Mesenchymal stem cell of the bone marrow (primary cell): ENCODE data around the gene GHRH.

DNA sequence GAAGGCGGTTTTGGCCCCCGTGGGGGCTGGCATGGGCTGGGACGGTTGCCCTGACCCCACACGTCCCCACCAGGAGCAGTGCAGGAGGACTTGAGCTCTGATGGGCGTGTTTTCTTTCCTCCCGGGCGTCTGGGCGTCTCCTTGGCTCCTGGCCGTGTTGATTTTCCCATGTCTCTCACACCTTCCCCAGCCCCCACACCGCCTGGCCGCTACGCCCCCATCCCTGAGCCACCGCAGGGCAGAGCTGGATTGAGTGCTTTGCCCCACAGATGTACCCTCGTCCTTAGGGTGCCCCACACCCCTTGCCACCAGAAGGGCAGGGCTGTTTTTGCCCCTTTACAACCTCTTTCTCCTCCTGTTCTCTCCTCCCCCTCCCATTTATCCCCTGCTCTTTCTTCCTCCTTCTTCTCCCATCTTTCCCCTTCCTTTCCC, 1.4 kb upstream of the SOGA1 start:
- CAGE, long polyA plus RNA = no peak

GRCh38 chr20:36923694-36924317, 27.7 kb downstream of the SAMHD1 start:
- CAGE, long polyA plus RNA = no peak

DNA sequence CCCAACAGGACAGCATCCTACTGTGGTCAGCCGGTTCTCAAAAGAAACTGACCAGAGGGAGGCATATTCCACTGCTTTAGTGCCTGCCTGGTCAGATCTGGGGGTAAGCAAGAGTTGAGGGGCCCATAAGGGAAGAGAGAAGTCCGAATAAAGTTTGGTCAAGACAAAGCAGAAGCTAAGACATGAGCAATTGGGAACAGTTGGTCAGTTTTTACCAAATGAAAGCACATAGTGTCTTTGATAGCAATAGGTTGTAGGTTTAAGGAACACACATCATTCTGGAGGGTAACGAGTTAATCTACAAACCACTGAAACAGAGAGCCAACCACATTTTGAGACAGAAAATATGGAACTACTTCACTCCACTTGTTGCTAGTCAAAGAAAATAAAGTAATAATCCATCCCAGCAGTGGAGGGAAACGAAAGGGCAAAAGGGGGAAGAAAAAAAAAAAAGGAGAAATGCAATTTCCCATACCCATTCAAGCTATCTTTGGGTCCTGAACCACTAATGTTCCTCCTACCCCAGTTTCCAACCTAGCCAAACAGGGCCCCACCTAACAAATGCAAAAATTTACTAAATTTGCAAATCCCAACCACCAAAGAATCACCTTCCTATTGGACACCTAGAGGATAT, 1.5 kb downstream of the SAMHD1 start:
- CAGE, long polyA plus RNA = no peak

DNA sequence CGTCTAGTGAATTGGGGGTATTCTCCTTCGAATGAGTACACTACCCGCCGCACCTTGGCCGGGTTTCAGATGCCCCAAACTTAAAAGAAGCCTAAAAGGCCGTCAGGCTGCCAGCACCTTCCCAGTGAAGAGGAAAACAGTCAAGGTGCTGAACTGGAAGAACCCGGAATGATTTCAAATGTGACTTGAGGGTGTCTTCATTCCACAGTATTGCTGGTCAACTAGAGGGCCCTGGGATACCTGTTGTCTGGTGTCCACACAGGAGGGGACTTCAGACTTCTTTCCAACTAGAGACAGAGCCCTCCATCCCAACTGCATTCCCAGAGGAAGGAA, 446 bp upstream of the SAMHD1 start:
- CAGE, long polyA plus RNA = no peak

- CAGE, long polyA plus RNA = no peak
Measured at GRCh38 chr20:37179927-37180492, 880 bp downstream of the RPN2 start.

GRCh38 chr20:37261585-37262106, at the start of gene GHRH:
TSS of gene GHRH (minus strand) at chr20:37261814.
- CAGE, long polyA plus RNA = no peak

DNA sequence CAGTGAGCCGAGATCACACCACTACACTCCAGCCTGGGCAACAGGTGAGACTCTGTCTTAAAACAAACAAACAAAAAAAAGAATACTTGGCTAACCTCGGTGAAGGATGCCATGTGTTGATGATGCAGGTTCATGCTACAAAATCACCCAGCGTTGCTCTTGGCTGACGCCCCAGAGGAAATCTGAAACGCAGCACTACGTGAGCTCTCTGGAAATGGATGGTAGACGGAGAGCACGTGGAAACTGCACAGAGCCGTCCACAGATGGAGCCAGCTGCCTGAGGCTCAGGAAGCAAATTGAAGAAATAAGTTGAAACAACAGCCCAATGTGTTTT, 12.9 kb upstream of the MANBAL start:
- CAGE, long polyA plus RNA = no peak

GRCh38 chr20:37315980-37316129, 26.4 kb downstream of the MANBAL start:
- CAGE, long polyA plus RNA = no peak

- CAGE, long polyA plus RNA = no peak
Measured at GRCh38 chr20:37378606-37379620, 33.0 kb downstream of the SRC start.

GRCh38 chr20:37393407-37394271, 47.7 kb downstream of the SRC start:
- CAGE, long polyA plus RNA = no peak

DNA sequence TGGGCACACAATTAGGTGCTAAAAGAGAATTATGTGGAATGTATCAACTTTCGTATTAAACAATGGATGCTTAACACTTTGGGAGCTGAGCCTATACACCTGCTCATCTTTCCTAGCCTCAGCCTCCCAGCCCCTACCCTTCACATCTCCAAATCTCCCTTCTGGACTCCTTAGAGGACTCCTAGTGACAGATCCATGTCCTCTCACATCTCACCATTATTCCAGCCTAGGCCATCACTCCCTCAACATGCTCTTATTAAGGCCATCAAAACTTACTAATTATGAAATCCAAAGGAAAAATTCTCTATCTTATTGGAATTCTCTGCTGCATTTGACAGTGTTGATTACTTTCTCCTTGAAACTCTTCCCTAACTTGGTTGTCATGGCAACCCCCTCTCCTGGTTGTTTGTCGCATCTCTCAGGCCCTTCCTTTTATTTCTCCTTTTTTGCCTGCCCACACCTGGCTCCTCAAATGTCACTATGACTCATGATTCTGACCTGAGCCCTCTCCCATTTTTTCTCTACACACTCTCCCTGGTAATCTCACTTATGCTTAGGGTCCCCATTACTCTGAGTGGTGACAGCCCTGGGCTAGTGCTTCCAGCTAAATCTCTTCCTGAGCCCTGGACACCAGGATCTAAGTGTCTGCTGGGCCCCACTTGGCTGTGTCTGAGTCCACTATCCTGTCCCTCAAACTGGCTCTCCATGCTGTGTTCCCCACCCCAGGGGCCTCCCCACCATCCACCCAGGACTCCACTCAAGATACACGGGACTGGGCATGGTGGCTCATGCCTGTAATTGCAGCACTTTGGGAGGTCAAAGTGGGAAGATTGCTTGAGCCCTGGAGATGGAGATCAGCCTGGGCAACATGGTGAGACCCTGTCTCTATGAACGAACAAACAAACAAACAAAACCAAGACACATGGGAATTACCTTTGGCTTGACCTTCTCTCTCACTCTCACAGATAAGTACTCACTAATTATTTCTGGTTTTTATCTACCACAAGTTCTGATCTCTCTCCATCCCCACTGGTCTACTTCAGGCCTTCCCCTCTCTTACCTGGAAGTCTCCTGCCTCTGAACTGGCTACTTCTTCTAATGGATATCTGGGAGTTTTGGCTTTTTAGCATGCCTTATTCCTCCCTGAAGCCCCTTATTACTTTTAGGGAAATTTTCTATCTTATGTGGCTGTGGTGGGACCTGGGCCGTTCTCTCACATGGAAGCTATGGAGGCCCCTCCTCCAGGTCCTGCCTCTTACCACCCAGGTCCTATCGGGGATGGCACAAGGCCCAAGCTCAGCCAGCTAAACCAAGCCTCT, 16.5 kb upstream of the NNAT start:
- CAGE, long polyA plus RNA = no peak

DNA sequence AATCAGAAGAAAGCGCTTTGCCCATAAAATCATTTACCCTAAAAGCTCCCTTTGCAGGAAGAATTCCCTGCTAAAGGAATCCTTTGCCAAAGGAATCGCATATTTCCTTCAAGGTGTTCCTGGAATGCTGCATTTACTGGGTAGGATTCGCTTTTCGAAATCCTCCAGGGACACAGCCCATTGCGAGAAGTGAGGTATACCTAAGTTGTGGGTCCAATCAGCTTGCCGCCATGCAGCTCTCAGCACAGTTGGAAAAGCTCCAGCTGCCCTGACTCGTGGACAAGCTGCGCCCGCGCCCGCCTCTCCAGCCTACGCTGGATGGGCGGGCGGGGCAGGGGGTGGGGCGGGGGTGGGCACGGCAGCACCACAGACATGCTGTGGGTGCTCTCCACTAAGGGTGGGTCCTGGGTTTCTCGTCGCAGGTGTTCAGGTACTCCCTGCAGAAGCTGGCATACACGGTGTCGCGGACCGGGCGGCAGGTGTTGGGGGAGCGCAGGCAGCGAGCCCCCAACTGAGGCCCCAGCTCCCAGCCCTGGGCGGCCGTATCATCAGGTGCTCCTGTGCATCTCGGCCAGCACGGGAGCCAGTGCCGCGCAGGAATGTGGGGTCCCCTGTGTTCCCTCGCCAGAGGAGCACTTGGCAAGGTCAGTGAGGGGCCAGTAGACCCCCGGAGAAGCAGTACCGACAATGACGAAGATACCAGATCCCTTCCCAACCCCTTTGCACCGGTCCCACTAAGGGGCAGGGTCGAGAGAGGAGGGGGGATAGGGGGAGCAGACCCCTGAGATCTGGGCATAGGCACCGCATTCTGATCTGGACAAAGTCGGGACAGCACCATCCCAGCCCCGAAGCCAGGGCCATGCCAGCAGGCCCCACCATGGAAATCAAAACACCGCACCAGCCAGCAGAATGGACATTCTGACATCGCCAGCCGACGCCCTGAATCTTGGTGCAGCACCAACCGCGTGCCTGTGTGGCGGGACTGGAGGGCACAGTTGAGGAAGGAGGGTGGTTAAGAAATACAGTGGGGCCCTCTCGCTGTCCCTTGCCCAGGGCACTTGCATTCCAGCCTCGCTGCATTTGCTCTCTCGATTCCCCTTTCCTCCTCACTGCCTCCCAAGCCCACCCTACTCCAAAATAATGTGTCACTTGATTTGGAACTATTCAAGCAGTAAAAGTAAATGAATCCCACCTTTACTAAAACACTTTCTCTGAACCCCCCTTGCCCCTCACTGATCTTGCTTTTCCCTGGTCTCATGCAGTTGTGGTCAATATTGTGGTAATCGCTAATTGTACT, 1.6 kb downstream of the NNAT start:
- CAGE, long polyA plus RNA = no peak

- CAGE, long polyA plus RNA = no peak
Measured at GRCh38 chr20:37983965-37984644, 49.2 kb downstream of the TTI1 start.

DNA sequence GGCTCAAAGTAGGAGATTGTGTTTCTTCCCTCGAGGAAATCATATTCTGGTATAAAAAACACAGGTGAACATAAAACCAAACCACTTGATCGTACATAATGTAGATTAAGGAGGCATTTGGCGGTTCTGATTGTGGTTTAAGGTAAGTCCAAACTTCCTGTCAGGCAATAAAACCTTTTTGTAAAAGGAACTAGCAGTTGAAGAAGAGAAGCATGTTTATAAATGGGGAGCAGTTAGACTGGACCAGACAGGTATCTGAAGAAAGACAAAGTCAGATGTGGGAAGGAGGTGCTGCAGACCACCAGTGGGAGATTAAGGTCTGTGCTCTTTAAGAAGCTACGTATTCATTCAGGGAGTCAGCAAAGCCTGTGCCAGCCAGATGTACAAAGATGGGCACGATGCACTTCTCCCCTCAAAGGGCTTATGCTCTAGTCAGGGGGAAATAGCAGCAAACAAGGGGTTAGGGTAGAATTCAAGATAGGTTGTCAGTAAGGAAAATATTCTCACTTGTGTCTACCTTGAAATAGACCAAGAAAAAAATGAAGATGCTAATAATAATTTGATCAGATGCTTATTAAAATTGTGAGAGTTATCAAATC, 35.8 kb downstream of the RPRD1B start:
- CAGE, long polyA plus RNA = no peak

- CAGE, long polyA plus RNA = no peak
Measured at GRCh38 chr20:38069848-38070678, 36.5 kb downstream of the RPRD1B start.

DNA sequence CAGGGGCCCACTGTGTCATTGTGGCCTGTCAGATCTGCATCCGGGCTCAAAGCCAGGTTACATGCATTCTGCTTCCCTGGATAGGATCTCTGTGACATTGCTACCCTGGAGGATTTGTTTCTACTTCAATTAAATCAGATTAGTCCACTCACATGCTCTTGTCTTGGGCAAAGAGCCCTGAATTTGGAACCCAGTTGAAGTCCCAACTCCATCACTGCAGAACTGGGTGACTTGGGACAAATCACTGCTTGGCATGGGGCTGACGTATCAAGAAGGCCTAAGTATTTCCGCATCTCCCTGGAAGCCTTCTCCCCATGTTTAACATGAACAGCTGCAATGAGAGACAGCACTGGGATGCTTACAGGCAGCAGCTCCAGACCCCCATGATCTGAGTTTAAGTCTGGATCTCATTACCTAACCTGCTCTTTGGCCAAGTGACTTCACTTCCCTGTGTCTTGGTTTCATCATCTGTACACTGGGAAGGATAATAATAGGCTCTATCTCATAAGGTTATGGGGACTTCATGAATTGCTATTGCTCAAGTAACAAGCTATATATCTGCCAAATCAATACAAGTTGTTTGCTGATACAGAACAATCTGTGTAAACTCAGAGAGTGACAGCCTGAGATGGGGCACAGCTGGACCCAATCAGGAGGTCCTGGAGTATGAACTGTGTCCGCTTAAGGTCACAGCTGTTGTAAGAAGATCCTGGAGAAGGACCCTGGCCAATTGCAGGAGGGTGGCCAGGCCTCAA, 56.1 kb downstream of the TGM2 start:
- CAGE, long polyA plus RNA = no peak

DNA sequence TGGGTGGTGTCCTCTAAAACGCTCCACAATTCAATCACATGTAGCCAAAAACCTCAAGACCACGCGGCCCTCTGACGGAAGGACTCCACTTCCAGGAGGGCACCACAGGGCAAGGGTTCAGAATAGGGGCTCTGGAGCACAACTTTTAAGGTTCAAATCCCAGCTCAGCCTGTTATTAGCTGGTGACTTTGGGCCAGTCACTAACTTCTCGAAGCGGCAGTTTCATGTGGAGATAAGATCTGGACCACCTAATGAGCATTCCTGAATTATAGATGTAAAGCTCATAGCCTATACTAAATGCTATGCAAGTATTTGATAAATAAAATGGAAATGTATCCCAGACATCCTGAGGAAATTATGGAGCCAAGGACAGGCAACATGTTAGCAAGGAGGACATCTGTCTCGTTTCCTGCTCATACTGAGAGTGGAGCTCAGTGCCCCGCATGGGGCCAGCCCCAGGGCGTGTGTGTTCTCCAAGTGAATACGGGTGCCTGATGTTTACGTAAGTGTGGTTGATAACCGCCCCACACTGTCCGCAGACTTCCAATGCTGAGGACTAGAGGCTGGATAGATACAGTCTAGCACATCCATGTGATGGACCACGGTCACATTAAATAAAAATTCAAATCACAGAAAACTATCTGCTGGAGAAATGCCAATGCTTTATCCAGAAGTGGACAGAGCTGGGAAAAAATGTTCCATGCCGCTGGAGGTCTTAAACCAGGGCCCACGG, 25.2 kb downstream of the TGM2 start:
- CAGE, long polyA plus RNA = no peak

- CAGE, long polyA plus RNA = no peak
Measured at GRCh38 chr20:38143983-38144955, 20.8 kb downstream of the TGM2 start.

GRCh38 chr20:38156661-38157448, 8.2 kb downstream of the TGM2 start:
- CAGE, long polyA plus RNA = no peak

GRCh38 chr20:38162167-38162617, 2.9 kb downstream of the TGM2 start:
- CAGE, long polyA plus RNA = no peak